ENCODE data around the genes NFIL3, SPTLC1, NOL8 and CENPP.

DNA sequence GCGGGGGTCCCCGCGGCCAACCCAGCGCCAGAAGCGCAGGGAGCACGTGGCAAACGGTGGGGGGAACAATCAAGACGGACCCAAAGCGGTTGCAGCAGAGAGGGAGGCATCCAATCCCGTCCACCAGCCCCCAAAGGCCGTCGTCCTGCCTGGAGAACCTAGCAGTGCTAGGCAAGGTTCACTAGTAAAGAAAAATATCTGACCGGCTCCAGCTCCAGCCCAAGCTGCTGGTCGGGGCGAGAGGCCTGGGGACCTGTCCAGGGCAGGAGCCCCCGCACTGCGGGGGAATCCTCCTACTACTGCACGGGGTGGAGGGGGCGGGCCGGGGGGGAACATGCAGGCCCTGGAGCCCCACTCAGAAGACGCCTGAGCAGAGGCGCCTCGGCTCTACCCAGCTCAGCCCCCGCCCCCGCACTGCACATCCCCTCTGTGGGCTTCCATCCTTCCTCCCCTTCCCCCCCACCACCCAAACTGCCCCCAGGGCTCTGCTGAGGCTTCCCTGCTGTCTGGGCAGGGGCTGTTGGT lies 201.3 kb downstream of the AUH start:
- RRBS, result no CpG with 5 or more reads among the region's 25 CpGs

- RRBS, result no CpG with 5 or more reads among the region's 15 CpGs
Measured at GRCh38 chr9:91207521-91208774, 153.8 kb downstream of the AUH start.

DNA sequence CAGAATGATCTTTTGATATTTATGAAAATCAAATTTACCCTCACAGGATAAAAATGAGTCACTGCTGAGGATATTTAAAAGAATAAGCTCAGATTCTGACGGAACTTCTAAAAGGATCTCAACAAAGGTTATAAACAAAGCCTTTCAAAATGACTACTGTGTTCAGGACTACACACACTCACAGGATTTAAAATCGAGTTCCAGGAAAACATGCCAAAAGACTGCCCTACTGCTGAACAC lies 75.7 kb downstream of the AUH start:
- RRBS, result no CpG with 5 or more reads among the region's 2 CpGs

DNA sequence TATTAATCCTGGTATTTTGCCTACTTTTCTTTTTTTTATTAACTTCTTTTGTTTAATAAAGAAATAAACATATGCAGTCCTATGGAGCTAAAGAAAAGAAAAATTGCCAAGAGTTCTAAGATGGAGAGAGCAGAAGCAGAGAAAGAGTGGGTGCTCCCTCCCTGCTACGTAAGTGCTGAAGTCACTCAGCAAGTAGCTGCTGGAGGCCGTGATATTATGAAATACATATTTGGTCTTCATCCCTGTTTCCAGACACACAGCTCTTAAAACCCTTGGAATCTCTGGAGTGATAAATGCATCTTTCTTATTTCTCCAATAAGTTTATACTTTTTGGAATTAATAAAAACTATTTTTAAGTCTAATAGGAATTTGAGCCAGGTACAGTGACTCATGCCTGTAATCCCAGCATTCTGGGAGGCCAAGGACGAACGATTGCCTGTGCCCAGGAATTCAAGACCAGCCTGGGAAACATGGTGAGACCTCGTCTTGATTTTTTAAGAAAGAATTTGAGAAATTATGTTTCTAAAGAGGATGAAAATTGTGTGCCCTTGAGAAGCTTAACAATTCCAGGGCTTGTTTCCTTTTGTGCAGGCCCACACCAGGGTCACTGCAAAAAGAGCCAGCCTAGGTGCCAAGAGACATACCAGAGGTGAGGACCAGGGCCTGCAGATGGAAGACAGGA lies 60.5 kb downstream of the AUH start:
- RRBS, result no CpG with 5 or more reads among the region's 5 CpGs

- RRBS, result no CpG with 5 or more reads among the region's 7 CpGs
Measured at GRCh38 chr9:91302657-91303334, 58.9 kb downstream of the AUH start.

GRCh38 chr9:91375134-91375428 lies 13.4 kb upstream of the AUH start:
- RRBS, result no CpG with 5 or more reads among the region's 3 CpGs

DNA sequence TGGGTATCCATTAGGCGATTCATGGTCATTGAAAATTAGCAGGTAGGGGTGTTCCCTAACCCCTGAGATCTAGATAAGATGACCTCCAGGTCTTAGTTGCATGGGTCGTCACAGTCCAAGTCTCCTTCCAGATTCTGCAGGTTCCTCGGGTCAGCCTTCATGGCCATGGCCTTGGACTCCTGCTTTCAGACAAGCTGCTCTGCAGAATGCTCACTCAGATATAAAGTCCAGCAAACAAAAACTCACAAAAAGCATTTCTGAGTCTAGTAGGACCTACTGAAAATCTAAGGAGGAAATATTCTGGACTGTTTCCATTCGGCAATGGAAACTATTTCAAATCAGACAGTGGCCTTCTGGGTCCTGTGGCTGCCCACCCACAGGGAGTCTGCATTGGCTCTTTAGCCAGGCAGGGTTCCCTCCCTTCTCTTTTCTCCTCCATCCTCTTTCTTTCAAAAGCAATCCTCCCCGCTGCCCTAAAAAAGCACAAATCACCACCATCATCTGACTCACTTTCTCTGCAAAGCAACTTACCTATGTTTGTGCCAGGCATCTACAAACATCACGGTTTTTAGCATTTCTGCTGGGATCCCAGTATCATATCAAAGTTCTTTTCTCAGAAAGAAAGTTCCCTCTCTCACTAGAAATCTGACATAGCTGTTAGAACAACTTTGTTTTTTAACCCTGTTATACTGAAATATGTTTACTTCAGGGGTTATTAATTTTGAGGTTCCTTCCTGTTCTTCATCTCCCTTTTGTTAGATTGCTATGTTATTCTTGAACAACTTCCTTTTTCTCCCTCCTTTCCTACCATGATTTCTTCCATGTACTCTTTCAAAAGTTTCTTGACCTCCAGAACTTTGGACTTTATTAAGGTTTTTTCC lies 20.3 kb downstream of the NFIL3 start:
- RRBS, result no CpG with 5 or more reads among the region's 6 CpGs

GRCh38 chr9:91407748-91408319 lies 15.8 kb downstream of the NFIL3 start:
- RRBS, result no CpG with 5 or more reads among the region's 10 CpGs

DNA sequence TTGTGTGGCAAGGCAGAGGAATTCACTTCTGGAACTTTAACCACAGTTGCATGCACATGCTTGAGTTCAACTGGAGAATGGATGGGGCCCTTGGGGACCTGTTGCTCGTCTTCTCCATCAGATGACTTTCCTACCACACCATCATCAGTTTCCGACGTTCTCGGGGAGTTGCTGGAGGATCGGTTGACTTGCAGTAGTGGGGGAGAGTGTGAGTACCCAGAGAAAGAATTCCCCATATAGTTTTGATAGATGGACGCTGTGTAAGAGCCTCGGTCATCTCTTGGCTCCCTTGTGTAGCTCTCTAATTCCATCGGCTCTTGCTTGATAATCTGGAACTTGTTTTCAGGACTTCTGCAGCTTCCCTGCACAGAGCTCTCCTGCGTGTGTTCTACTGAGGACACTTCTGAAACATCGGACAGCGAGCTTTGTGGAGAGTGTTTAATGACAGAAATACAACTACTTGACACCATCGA lies 13.8 kb downstream of the NFIL3 start:
- RRBS, result no CpG with 5 or more reads among the region's 12 CpGs

DNA sequence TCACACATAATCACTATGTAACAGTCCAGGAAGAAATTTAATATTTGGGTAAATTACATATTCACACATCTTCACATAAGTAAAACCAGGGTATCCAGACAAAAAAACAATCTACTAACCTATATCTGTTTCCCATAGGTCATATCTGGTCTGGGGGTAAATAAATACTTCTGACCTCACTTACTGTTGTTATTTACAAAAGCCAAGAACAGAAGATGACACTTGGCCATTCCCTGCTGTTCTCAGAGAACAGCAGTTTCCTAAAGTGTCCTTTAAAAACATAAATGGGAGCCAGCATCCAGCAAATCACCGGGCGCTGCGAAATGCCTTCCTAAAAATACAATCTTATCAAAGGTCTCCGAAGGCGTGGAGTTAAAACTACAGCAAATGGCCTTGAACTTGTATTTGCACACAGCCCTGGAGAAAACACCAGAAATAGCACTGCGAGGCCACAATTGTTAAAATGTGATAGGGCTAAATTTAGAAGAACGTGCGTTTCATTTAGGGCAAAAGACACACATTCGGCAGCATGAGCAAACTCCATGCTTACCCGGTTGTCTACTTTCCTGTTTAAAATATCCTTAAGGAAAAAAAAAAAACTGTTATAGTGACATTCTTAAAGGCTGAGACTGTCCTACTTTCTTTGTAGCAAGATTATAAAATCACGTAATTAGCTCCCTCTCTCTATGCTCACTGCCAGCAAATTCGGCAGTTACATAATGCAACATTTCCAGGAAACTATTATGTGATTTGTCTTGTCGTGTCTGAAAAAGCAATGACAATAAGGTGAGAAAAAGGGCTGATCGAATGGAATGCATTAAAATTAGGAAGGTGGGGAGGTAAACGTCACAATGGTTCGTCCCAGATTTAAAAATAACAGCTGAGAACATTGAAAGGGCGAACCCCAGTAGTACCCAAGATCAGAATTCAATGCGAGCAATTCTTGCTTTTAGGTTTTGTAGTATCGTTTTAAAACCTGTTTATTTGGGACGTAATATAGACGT lies 1.4 kb downstream of the NFIL3 start:
- RRBS, result no CpG with 5 or more reads among the region's 21 CpGs

DNA sequence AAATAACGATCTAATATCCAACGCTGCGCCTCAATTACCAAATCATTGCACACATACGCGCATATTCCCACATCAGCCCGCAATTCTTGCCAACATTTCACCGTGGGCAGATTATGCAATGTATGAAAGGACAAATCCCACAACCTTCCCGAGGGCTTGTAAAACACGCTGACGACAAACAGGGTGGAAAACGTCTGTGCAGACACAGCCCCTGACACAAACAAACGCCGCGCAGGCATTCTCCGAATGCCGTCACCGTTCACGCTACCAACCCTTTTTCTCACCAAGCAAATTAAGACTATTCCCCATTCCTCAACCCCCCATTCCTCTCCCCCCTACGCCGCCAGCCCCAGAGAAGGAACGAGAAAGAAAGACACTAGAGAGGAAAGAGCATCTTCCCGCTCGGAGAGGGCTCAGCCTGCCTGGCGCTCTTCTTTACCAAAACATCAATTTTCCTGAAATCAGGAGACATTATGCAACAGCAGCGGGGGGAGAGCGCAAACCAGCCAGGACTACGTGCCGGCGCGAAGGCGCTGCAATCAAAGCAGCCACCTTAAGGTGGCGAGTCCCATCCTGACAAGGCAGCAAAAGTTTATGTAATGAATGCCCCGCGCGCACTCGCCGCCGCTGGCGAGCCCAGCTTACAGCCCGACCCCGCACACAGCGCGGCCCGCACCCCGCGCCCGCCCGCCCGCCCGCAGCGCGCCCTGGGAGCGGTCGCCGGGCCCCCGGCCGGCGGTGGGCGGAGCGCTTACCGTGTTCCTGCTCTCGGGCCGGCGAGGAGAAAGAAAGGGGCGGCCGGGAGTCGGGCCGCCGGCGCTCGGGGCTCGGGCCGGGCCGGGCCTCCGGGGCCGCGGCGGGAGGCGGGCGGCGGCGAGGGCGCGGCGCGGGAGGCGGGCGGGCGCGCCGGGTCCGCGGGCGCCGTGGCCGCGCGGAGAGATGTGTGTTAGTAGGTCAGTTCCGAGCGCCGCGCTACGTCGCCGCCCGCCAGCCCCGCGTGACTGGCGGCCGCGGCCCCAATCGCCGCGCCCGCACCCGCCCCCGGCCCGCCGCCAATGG lies at the start of gene NFIL3:
TSS of gene NFIL3 (minus strand) at position 948 of the 1,059 bp plus-strand sequence.
- RRBS, result 1% methylated on average over 24 of the region's 119 CpGs

- RRBS, result no CpG with 5 or more reads among the region's 9 CpGs
Measured at GRCh38 chr9:91482829-91483723, 59.4 kb upstream of the NFIL3 start.

- RRBS, result no CpG with 5 or more reads among the region's 3 CpGs
Measured at GRCh38 chr9:91796324-91796699, 153.7 kb downstream of the ROR2 start.

DNA sequence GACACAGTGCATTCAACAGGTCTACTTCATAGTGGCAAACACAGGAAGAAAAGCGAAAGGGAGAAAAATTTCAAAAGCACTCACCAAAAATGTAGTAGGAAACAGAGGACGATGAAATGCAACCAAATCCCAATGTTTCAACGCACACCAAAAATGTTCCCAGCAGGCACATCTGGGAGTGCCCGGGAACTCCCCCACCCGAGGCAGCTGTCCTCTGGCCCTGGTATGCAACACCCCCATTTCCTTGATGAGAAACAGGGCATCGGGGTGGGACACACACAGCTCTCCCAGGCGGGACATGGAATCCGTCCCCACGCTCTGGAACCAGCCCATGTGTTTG lies 125.6 kb downstream of the ROR2 start:
- RRBS, result no CpG with 5 or more reads among the region's 9 CpGs

DNA sequence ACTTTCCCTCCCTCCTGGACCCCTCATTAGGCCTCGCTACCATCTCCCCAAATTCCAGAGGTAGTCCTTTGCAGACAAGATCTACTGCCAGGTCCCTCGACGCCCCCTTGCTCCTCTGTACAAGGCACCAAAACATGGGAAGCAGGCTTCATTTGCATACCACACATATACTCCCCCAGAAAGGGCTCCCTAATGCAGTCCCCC lies 102.8 kb downstream of the ROR2 start:
- RRBS, result no CpG with 5 or more reads among the region's 3 CpGs

DNA sequence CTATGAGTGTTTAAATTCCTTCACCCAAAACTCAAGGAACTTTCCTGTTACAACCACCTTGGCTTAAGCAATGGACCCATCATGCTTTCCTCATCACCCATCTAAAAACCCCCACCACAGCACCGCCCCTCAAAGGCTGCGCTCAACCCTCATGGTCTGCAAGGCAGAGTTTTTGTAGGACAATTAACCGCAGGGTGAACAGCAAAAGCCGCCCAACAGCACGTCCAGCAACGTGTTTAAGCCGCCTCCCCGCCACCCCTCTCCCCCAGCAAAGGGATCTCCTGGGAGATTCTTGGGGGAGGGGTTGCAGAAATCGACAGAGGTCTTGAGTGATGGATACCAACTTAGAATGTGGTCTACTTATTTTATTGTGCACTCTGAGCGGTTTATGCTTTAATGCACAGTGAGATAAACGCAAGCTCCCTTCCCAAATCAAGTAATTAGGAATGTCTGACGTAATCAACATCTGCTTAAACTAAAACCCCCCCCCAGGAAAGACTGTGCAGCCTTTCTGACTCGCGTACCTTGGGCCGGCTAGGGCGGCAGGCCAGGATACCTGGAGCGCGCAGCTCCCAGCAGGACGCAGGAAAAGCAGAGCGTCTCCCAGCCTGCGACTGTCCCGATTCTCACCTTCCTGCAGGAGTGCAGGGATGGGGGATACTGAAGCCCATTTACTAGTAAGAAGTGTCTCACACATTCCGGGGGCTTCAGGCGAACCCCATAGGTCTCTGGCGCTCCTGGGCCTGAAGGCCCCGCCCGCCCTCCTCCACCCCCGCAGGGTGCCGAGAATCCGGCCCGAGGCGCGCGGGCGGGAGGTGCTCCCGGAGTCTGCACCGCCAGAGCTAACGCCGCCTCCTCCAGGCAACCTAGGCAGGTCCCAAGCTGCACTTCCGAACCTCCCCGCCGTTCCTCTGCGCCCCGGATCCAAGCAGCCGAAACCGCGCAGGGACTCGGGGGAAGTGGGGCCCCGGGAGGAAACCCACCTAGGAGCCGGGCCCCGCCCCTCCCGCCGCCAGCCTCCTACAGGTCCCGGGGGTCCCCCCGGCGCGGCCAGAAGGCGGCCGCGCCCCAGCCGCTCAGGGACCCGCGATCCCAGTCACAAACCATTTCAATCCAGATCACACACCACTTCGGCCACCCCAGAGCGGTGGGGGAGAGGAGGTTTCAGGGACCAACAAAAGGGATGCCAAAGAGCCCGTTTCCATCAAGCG lies 1.5 kb downstream of the ROR2 start:
- RRBS, result 2% methylated on average over 22 of the region's 67 CpGs

- RRBS, result 2% methylated on average over 35 of the region's 65 CpGs
Measured at GRCh38 chr9:91949522-91950048, 443 bp downstream of the ROR2 start.

DNA sequence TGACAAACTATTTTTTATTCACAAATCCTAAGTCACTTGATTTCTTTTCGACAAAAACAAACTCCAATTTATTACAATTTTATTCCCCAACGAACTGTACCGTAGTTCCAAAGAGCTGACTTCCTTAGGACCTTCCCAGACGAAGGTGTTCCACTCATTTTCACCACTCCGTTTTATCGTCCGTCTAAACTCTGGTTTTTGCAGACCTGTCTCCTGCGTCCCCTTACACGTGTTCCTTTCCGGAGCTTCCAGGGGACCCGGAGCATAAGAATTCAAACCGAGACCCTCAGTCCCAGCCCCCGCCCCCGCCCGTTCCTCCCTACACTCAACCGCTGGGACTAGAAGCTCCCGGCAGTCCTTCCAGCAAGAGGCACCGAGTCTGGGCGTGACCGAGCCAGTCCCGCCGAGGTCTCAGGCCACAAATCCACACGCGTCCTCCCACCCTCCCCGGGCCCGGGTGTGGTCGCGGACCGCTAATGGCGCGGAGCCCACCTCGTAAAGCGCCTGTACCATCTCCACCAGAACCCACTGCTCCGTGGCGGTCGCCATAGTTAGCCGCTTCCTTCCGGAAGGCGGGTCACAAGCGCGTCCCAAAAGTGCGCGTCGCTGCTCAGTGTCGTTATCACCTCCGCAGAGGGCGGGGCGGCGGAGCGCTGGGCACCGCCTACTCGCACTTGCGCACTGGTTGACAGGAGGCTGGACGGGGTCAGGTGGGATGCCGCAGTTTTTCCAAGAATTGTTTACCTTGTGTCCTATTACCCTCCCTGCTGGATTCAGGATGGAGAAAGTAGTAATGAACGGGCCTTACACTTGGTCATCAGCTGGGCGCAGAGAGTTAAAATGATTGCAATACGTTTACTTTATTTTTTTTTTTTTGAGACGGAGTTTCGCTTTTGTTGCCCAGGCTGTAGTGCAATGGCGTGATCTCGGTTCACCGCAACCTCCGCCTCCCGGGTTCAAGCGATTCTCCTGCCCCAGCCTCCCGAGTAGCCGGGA lies at the start of gene SPTLC1:
TSS of gene SPTLC1 (minus strand) at position 592 of the 996 bp plus-strand sequence.
- RRBS, result 0% methylated on average over 4 of the region's 68 CpGs

DNA sequence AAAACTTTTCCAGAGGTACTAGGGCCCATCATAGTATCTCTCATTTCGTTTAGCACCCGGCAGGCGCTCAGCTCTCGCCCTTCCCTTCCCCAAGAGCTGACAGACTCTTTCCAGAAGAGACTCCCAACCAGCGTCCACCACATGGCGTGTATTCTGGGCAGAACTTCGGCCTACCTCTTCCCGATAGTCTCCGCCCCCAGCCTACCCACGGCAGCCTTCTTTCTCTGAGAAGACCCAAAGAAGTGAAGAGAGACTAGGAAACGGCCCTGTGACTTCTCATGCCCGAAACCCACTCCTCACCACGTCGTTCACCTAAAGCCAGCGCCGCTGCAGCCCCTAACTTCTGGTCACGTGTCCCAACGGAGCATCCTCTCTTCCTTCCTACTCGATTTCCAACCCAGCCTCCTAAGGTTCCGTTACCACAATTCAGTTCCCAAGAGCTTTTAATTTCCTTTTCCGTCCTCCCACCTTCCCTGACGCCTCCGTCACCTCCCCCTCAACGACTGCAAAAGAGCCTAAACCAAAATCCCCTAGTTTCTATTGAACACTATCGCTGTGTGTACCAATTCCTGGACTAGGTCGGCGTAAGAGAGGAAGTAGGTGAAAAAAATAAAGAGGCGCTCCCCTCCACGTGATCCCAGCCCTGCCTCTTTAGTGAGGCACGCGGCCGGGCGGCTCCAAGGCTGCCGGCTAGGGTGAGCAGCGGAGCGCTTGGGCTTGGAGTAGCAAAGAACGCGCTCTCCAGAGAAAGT lies at the start of gene NOL8:
TSS of gene NOL8 (minus strand) at position 345 of the 752 bp plus-strand sequence.
- RRBS, result no CpG with 5 or more reads among the region's 38 CpGs

GRCh38 chr9:92325758-92326458 lies at the start of gene CENPP:
CENPP (plus strand) TSS chr9:92325953.
- RRBS, result under 1% methylated on average over 18 of the region's 57 CpGs